Endometrial microvascular endothelial cells (primary cell): ENCODE measurements around a stretch of chr11.

DNA sequence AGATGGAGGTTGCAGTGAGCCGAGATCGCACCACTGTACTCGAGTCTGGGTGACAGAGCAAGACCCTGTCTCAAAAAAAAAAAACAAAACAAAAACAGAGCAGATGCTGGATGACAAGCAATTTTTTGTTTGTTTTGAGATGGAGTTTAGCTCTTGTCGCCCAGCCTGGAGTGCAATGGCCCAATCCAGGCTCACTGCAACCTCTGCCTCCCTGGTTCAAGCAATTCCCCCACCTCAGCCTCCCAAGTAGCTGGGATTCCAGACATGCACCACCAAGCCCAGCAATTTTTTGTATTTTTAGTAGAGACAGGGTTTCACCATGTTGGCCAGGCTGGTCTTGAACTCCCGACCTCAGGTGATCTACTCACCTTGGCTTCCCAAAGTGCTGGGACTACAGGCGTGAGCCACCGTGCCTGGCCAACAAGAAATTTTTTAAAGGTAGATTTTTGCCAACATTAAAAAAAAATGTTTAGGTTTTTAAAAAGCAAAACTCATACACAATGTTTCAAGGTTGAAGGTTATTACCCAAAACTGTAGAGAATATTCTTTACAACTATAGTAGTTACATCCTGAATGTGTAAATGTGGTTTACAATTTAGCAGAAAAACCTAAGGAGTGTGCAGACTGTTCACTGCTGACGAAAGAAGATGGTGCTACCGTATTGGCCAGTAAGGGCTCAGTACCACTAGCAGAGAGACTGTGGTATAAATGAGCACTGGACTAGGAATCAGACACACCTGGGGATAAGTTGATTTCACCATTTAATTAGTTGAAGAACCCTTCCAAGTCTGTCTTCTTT lies 97.0 kb downstream of the PICALM start:
- RAMPAGE, long total RNA = no peak

DNA sequence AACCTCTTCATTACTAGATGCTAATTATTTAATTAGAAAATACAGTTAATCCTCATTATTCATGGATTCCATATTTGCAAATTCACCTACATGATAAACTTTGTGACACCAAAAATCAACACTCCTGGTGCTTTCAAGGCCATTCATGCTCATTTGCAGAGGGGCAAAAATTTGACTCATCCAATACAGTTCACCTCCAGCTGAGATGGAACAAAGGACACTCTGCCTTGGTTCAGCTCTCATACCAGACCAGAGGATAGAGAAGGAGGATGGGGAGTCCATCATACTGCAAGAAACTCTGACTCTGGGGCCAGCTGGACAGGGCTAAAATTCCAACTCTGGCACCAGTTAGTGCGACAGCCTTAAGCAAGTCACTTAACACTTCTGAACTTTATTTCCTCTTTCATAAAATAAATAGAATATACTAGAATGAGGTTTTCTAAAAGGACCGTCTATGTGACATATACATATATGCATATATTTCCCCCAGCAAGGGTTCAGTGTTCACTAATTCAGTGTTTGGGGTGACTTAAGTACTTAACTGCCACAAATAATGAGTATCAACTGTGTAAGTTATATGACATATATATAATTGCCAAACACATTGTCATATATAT lies 88.8 kb downstream of the PICALM start:
- RAMPAGE, long total RNA = no peak

- RAMPAGE, long total RNA = no peak
Measured at GRCh38 chr11:86062532-86063425, 6.1 kb downstream of the PICALM start.

GRCh38 chr11:86151093-86151843 lies 82.4 kb upstream of the PICALM start:
- RAMPAGE, long total RNA = no peak

DNA sequence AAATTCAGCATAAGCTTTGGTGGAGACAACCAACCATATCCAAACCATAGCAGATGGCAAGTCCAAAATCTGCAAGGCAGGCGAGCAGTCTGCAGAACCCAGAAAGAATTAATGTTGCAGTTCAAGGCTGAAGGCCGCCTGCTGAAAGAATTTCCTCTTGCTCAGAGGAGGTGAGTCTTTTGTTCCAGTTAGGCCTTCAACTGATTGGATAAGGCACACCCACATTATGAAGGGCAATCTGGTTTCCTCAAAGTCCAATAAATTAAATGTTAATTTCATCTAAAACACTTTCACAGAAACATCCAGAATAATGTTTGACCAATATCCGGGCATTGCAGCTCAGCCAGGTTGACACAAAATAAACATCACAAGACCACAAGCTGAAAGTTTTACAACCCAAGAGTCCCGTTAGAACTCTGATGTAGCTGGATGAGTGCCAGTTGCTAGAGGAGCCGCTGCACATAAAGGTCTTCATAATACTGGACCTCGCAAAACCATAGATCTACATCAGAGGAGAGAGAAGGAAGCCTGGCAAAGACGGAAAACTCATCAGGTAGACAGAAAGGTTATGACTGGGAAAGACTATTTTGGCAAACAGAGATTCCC lies 64.9 kb upstream of the EED start:
- RAMPAGE, long total RNA = no peak

GRCh38 chr11:86196266-86196705 lies 48.3 kb upstream of the EED start:
- RAMPAGE, long total RNA = no peak

DNA sequence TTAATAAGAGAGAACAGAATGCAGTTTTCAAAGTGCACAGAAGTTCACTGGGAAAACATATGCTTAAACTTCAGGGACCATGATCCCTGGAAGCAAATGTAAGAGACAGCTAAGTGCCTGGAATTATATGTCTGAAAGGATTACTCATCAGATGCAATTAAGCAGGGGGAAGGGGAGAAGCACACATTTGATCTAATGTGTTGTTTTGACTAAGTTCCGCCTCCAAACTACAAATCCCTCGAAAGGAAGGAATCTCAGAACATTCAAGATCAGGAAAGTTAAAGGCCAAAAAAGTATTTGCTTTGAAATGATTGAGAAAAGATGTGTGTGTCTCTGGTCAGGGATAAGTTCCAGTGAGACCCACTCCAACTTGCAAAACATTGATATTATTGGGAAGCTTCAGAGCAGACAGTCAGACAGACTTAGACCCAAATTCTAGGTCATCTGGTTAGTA lies 150.0 kb downstream of the CCDC81 start:
- RAMPAGE, long total RNA = no peak

DNA sequence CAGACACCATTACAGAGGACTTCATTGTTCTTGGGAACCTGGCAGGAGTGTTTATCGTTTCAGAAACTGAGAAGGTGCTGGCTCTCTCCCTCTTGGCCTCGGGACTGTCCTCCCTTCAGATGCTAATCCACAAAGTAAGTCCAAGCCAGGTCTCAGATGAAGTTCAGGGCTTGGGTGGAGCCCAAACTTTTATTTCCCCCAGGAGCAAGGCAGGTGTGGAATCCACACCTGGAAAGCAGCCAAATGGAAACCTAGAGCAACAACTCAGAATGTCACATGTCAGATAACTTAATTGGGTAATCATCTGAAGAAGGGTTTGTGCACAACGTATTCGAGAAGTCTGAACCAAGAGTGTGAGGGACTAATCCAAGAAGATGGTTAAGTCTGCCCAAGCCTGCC lies 178.6 kb downstream of the CCDC81 start:
- RAMPAGE, long total RNA = no peak

DNA sequence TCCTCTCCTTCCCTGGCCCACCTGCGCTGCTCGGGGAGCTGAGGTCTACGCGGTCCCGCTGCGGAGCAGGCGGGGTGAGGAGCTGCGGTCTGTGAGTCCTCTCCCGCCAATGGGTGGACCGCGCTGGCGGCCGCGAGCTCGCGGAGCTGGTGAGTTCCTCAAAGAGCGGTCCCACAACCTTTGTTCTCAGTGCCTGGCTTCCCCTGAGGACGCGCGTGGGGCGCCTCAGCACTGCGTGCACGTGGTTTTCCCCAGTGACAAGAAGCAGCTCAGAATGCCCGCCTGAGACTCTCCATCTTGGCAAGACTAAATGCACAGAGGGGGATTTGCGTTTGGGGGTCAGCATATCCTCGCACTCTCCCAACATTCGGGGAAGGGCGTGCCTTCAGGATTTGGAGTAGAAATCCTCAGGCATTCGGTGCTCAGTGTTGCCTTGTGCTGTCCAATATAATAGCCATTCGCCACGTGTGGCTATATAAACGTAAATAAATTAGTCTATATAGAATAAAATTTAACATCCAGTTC lies 128.0 kb upstream of the PRSS23 start:
- RAMPAGE, long total RNA = no peak

DNA sequence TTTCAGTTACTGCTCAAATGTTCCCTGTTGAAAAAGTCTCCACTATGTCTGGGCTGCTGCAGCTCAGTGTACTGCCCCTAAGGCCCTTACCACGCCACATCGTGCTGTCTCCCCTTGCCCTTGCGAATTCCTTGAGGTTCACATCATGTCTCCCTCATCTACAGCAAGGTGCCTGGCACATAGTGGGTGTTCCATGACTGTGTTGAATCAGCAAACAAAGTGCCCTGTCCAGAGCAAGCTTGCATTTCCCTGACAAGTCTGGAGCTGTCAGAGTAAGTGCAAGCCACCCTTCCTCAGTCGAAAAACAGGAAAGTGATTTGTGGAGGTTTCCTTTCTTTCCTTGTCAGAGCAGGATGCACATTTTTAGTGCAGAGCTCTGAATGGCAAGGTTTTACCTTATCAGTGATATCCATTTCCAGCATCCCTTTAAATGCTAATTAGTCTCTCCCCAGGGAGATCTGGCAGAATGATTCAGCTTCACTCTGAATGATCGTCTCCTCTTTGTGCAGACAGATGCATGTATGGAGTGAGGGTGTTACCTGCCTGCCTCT lies 331.2 kb downstream of the TMEM135 start:
- RAMPAGE, long total RNA = no peak

- RAMPAGE, long total RNA = no peak
Measured at GRCh38 chr11:88420041-88420718, 82.6 kb upstream of the CTSC start.

DNA sequence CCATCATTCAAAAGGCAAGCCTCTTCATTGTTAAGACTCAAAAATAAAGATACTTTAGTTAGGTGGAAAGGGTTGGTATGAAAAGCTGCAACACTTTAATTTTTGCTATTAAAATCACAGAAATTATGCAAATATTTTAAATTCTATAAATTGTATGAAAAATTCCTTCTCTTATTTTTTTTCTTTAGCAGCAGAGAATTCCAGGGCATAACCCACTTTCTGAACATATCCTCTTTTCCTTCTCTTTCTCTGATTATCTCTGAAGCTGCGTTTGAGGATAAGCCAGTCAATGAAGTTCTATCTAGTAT lies 208.9 kb upstream of the CHORDC1 start:
- RAMPAGE, long total RNA = no peak

GRCh38 chr11:92085217-92085624 lies 139.4 kb upstream of the FAT3 start:
- RAMPAGE, long total RNA = no peak

- RAMPAGE, long total RNA = no peak
Measured at GRCh38 chr11:92169490-92169838, 55.2 kb upstream of the FAT3 start.

DNA sequence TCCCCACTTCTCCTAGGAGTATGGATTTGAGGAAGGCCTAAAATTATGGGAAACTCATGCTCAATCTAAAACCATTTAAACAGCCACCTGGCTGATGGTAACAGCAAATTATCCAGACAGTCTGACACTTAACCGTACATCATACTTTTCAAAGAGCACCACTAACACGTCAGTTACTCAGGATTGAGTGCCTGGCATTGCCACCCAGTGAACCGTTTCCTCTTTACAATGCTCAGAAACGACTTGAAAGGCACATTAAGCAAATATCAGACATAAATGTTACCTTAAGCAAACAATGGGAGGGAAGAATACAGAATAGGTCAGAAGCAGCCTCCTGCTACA lies 18.8 kb upstream of the SLC36A4 start:
- RAMPAGE, long total RNA = no peak

GRCh38 chr11:93528117-93528576 lies 15.0 kb downstream of the SMCO4 start:
- RAMPAGE, long total RNA = no peak

GRCh38 chr11:93537750-93538329 lies 5.4 kb downstream of the SMCO4 start:
- RAMPAGE, long total RNA = no peak

GRCh38 chr11:93567350-93568018 lies 24.3 kb upstream of the SMCO4 start:
- RAMPAGE, long total RNA = no peak

DNA sequence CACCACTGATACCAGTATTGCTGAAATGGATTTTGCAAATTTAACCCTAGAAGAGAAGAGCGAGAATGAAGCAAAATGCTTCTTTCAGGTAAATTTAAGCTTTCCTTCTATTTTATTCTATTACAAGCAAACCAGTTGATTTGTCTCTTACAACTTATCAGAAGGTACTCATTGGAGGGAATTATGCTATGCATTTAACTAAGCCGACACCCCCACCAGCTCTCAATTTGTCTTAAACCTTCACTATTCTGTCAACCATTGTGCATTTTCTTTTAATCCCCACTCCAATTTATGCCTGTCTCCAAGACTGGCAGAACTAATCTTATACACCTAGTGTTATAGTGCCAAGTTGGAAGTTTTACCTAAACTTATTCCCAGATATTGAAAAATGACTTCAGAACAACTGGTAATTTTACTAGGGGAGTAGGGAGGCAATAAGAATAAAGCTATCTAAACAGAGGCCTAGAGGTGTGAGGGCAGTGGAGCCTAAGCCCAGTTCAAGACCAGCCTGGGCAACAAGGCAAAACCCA lies 12.5 kb downstream of the TAF1D start:
- RAMPAGE, long total RNA = no peak

GRCh38 chr11:93735691-93736703 lies 5.3 kb downstream of the TAF1D start:
- RAMPAGE, long total RNA = no peak